Upper lobe of left lung (tissue), 5 donors: ENCODE results near the genes AMY1C, WDR47 and CFAP276.

- PRO-cap, 2 experiments = no peak in any of the 2 experiments
- RAMPAGE, long total RNA, 4 experiments = no peak in any of the 4 experiments
Observed at GRCh38 chr1:103106788-103107407, 1.4 kb downstream of the COL11A1 start.

- PRO-cap, 2 experiments = no peak in any of the 2 experiments
- RAMPAGE, long total RNA, 4 experiments = no peak in any of the 4 experiments
Observed at GRCh38 chr1:103749715-103750003, at the start of gene AMY1C. AMY1C (plus strand) TSS chr1:103749898.

- PRO-cap, 2 experiments = no peak in any of the 2 experiments
- RAMPAGE, long total RNA, 4 experiments = no peak in any of the 4 experiments
Observed at GRCh38 chr1:104664199-104664761, 914.6 kb downstream of the AMY1C start.

- PRO-cap, 2 experiments = no peak in any of the 2 experiments
- RAMPAGE, long total RNA, 4 experiments = no peak in any of the 4 experiments
Observed at GRCh38 chr1:105992301-105992581, 1064.2 kb upstream of the PRMT6 start.

- PRO-cap, 2 experiments = no peak in any of the 2 experiments
- RAMPAGE, long total RNA, 4 experiments = no peak in any of the 4 experiments
Observed at GRCh38 chr1:107536258-107536540, 395.4 kb downstream of the NTNG1 start.

DNA sequence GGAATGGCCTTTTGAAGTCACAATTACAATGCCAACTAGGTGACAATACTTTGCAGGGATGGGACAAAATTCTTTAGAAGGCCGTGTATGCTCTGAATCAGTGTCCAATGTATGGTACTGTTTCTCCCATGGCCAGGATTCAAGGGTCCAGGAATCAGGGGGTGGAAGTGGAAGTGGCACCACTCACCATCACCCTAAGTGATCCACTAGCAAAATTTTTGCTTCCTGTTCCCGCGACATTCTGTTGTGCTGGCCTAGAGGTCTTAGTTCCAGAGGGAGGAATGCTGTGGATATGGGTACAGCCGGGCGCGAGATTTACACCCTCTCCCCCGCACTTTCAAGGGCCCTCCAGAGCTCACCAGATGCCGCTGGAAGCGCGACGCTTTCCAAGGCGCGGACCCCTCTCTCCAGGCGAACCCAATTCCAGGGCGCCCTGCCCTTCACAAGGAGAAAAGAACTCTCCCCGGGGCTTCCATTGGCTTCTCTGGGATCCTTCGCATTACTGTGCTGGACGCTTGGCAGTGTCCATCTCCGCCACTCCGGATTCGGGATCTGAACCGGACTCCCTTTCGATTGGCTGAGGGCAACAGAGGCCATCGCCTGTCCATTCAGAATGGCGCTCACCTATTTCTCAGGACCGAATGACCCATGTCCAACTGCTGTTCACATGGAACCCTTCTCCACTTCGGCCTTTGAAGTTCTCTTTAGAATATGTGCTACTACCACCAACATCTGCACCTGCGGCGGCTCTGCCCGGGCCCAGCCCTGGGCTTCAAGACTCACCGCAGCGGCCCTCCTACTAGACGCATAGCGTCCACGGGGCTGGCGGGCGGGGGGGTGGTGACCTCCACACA is 394.6 kb downstream of the VAV3 start:
- PRO-cap, 2 experiments = peak in 1 of 2 experiments; most common minus-strand start position 694 of the sequence (in 1)
- RAMPAGE, long total RNA, 4 experiments = no peak in any of the 4 experiments

DNA sequence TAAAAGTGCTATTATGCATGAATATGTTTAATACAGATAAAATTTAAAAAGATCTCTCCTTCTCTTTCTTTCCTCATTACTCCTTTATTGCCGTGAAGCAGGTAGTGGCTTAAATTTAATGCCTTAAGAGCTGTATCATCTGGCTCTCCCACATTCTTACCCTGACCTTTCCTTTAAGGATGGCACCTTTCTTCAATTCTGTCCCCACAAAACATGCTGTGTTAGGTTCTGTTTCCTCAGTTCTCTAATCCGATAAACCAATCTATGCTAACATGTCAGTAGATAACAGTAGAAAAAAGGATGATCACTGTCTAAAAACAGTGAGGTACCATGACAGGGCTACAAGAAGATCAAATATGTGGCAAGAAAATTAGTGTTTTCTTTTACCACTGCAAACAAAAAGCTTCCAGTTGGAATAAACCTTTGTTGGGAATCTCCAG is 289.5 kb downstream of the VAV3 start:
- PRO-cap, 2 experiments = no peak in any of the 2 experiments
- RAMPAGE, long total RNA, 4 experiments = no peak in any of the 4 experiments

GRCh38 chr1:107686356-107686636 is 278.7 kb downstream of the VAV3 start:
- PRO-cap, 2 experiments = no peak in any of the 2 experiments
- RAMPAGE, long total RNA, 4 experiments = no peak in any of the 4 experiments

- PRO-cap, 2 experiments = no peak in any of the 2 experiments
- RAMPAGE, long total RNA, 4 experiments = no peak in any of the 4 experiments
Observed at GRCh38 chr1:108049557-108049949, 84.6 kb upstream of the VAV3 start.

- PRO-cap, 2 experiments = no peak in any of the 2 experiments
- RAMPAGE, long total RNA, 4 experiments = no peak in any of the 4 experiments
Observed at GRCh38 chr1:108166619-108167146, 33.5 kb downstream of the SLC25A24 start.

DNA sequence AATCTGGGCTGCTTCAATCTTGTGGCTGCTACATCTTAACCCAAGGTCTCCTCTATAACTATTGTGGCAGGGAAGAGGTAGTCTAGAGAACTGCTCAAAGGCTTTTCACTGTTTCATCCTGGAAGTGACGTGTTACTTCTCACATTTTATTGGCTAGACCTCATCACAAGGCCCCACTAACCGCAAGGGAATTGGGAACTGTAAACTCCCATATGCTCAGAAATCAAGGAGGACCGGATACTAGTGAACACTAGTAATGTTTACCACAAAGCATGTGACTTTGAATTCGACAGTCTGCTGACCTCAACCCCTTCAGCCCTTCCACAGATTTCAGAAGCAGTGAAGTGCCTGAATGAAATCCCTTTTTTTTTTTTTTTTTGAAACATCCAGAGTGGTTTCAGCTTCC is 3.4 kb upstream of the EEIG2 start:
- PRO-cap, 2 experiments = no peak in any of the 2 experiments
- RAMPAGE, long total RNA, 4 experiments = no peak in any of the 4 experiments

GRCh38 chr1:108600579-108600834 is 40.6 kb downstream of the EEIG2 start:
- PRO-cap, 2 experiments = no peak in any of the 2 experiments
- RAMPAGE, long total RNA, 4 experiments = no peak in any of the 4 experiments

DNA sequence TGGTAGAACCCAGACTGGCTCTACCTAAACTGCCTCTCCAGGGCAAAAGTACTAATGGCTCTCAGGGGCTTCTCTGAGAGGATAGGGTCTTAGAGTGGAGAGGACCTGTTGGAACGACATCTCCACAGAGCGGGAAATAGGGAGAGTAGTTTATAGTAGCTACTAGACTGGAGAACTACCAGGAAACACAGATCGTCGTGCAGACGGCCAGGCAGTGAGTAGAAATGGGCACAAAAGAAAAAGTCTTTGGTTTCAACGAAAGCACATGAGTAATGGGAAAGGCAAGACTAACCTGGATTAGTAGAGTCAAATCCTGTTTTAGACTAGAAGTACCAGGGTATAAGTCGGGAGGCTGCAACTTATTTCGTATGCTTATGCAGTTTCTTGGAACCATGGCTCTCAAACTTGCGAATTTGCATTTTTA is 1.3 kb downstream of the CLCC1 start:
- PRO-cap, 2 experiments = no peak in any of the 2 experiments
- RAMPAGE, long total RNA, 4 experiments = no peak in any of the 4 experiments

DNA sequence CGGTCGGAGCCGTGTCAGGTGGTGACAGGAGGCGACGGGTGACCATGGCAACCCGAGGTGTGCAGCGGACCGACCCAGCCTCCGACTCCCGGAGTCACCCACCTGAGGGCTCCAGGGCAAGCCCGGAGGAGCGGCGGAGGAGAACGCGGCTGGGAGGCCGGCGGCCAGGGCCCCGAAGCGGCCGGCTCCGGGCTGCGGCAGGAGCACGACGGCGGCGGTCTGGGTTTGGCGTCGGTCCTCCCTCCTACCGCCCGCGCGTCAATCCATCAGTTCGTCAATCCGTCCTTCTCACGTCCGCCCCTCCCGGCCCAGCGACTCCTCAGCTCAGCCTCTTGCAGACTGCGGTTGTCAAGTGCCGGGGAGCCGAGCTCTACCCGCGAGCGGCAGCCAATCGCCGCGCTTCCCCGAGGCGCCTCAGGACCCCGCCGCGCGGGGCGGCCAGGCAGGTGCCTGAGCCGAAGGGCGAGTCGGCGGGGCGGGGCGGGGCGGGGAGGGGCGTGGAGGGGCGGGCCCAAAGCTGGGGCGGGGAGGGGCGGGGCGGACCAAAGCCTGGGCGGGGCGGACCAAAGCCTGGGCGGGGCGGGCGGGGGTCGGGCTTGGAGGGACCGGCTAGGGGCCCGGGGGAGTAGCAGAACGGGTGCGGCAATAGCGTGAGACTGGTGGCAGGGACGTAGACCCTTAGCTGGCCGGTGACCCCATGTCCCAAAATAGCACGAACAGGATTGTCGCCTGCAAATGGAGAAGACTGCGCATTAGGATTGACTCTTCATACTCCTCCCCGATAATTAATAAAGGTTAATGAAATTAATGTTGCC is at the start of gene WDR47:
WDR47 (minus strand) TSS at position 343 of the 815 bp plus-strand sequence.
- PRO-cap, 2 experiments = peak in 2 of 2 experiments; most common plus-strand start position 601 of the sequence (in 1); most common minus-strand start position 341 of the sequence (in 1)
- RAMPAGE, long total RNA, 4 experiments = no peak in any of the 4 experiments

DNA sequence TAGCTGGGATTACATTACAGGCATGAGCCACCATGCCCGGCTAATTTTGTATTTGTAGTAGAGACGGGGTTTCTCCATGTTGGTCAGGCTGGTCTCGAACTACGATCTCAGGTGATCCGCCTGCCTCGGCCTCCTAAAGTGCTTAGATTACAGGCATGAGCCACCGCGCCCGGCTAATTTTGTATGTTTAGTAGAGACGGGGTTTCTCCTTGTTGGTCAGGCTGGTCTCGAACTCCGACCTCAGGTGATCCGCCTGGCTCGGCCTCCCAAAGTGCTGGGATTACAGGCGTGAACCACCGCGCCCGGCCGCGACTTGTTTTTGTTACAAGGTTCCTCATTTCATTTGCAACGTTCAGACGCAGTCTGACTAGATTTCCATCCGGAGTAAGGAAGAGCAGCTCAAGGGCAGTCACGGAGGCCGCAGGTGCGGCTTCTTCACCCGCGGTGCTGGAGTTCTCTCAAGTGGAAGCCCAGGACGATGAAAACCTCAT is 529 bp upstream of the TMEM167B start:
- PRO-cap, 2 experiments = peak in 1 of 2 experiments; most common plus-strand start position 378 of the sequence (in 1); most common minus-strand start position 321 of the sequence (in 1)
- RAMPAGE, long total RNA, 4 experiments = no peak in any of the 4 experiments

DNA sequence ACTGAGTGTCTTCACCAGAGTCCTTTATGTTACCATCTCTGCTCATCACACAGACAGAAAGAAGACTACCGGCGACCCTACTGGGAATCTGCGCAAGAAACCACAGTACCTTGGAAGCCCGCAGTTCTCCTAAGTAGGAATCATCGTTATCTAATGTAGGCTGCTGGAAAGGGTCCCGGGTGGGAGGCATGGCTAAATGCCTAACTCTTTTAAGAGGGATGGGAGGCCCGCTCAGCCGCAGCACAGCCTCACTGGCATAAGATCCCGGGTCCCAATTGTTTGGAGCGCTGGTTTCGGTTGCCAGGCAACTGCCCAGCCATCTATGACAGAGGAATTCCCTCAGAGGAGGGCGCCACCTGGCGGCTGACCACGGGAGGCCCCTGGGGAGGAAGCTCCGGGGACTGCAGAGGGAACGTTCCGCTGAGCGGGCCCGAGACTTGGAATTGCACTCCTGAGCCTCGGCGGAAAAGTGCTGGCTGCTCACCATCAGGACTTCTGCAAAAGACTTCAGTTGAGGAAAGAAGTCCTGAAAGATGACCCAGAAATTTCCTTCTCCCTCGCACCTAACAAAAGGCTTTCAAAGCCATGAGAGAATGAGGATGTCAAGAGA is at the start of gene CFAP276:
CFAP276 (minus strand) TSS at position 258 of the 610 bp plus-strand sequence.
- PRO-cap, 2 experiments = peak in 1 of 2 experiments; most common plus-strand start position 374 of the sequence (in 1); most common minus-strand start position 277 of the sequence (in 1)
- RAMPAGE, long total RNA, 4 experiments = start-site peak on the minus strand in 4 of 4 experiments, centred at positions 259 to 269 of the sequence, 12 to 451 reads per replicate

DNA sequence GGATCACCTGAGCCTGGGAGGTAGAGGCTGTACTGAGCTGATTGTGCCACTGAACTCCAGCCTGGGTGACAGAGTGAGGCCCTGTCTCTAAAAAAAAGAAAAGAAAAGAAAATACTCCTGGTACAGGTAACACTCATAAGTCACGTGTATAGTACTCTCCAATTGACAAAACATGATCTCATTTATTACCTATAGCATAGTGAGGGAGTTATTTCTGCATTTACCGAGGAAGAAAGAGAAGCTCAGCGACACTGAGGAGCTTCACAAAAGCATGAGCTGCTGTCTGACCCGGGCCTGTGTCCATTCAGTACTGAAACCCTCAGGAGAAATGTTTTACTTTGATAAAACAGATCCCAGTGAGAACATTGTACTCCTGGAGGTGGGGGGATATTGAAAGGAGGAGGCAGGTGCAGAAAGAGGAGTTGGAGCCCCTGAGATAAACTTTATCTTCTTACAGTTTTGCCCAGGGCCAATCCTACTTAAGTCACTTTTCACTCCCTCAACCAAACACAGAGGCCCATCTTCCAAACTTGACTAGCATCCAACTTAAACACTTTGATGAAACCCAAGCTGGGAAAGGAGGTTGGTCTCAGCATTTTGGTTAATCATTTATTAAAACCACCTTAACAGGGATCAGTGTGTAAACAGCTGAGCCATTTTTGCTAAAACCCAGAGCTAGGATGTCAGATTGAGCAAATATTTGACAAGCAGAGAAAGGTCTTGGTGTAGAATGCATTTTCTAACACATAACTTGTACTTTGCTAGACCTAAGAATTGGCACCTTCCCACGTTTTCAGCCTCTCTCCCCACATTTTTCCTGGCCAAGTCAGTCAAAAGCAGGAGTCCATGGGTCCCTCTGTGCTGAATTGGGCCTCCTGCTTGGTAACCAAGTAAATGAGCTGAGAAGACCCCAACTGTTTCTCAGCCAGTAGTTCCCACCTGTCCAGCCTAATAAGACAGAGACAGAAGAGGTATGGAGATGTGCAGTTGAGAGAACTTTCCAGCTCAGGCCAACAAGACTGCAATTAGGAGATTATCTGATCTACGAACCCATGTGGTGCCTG is 32.5 kb upstream of the SARS1 start:
- PRO-cap, 2 experiments = no peak in any of the 2 experiments
- RAMPAGE, long total RNA, 4 experiments = no peak in any of the 4 experiments

GRCh38 chr1:109185315-109186562 is 28.0 kb upstream of the SARS1 start:
- PRO-cap, 2 experiments = no peak in any of the 2 experiments
- RAMPAGE, long total RNA, 4 experiments = no peak in any of the 4 experiments

- PRO-cap, 2 experiments = no peak in any of the 2 experiments
- RAMPAGE, long total RNA, 4 experiments = no peak in any of the 4 experiments
Observed at GRCh38 chr1:109249880-109250651, 727 bp downstream of the CELSR2 start.

GRCh38 chr1:109257496-109258165 is 8.3 kb downstream of the CELSR2 start:
- PRO-cap, 2 experiments = no peak in any of the 2 experiments
- RAMPAGE, long total RNA, 4 experiments = no peak in any of the 4 experiments